Right ventricle myocardium (tissue), 1 donor: ENCODE measurements around the gene ANGEL2.

GRCh38 chr1:212683082-212683799 is 16.4 kb downstream of the BATF3 start:
- PRO-cap, 2 experiments: no peak in any of the 2 experiments

- PRO-cap, 2 experiments: no peak in any of the 2 experiments
Measured at GRCh38 chr1:212951323-212951527, 884 bp downstream of the VASH2 start.

DNA sequence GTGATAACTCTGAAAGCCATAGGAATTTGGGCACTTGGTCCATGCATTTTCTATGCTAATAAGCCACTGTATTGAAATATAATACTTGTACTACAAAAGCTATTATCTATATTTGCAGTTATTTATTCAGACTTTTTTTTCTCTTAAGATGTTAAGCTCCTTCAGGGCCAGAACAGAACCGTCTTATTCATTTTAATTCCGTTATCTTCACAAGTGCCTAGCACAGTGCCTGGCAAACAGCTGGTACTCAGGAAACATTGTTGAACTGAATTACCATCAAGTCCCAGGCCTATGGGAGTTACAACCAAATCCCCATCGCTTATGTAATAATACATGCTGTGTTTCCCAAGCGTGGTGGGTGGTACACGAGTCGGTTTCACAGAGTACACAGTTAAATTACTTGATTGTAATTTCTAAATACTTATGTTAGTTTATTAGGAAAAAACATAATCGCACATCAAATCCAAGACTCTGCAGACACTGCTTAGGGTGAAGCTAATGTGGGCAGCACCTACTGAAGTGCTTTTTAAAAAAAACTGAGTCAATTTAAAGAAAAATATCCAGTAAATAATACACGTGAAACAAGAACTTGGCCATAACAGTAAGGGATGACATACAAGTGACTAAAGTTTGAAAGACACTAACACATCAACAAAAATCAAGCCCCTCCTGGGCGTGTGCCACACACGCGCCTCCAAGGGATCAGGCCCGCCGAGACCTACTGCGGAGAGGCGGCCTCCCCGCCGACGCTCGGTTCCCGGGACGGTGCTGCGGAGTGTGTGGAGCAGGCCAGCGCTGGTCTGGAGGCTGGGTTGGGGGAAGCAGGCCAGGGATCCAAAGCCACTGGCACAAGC is 936 bp downstream of the ANGEL2 start:
- PRO-cap, 2 experiments: no peak in any of the 2 experiments

DNA sequence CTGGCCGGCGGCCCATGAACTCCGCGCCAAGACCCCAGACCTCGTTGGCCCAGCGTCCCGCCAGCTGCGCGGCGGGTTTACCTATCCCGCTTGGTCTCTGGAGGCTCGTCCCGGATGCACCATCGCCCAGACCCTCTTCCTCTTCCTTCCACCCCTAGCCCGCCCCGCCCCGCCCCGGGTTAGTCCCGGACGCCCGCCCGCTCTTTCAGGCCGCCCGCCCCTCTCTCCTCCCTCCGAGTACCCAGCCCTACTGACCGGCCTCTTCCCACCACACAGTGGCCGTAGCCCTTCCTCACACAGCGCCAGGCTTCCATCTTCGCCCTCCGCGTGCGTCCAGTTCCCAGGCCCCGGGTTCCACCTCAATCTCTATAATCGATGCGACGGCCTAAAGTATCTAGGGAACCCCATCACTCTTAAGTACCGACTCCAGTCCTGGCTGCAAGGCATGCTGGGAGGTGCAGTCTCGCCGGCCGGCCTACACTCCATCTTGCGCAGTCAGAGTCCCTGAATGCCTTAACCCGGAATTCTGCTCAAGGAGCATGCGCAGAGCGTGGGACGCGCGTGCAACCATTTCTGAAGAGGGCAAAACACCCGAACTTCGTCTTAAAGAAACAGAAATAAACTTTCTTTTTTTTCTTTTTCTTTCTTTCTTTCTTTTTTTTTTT is at the start of gene ANGEL2:
ANGEL2 (minus strand) TSS at position 510 of the 665 bp plus-strand sequence.
- PRO-cap, 2 experiments: peak in 2 of 2 experiments; most common plus-strand start position 182 of the sequence (in 1); most common minus-strand start position 99 of the sequence (in 2)

GRCh38 chr1:213326786-213327271 is 275.8 kb downstream of the RPS6KC1 start:
- PRO-cap, 2 experiments: no peak in any of the 2 experiments

DNA sequence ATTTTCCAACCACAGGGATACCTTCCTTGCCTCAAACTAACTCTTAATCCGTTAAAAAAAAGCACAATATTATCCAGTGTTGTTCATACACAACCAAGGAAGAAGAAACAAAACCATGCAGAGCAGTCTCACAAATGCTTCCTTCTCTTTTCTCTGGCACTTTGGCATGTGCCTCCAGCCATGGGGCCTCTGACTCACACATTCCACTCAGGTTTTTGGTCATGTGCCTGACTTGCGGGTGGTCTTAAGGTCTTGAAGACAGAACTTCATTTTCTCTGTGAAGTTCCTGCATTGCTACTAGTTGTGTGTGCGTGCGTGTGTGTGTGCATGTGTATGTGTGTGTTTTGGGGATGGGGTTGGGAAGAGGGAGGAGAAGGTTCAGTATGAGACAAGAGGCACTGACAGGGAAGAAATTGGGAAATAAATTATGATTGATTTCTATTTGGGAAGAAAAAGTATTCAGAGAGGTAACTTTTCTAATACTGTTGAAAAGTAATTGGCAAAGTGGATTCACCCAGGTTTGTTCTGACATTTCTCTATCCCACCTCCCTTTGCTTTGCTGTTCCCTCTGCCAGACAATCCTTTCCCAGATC is 276.3 kb downstream of the RPS6KC1 start:
- PRO-cap, 2 experiments: no peak in any of the 2 experiments

DNA sequence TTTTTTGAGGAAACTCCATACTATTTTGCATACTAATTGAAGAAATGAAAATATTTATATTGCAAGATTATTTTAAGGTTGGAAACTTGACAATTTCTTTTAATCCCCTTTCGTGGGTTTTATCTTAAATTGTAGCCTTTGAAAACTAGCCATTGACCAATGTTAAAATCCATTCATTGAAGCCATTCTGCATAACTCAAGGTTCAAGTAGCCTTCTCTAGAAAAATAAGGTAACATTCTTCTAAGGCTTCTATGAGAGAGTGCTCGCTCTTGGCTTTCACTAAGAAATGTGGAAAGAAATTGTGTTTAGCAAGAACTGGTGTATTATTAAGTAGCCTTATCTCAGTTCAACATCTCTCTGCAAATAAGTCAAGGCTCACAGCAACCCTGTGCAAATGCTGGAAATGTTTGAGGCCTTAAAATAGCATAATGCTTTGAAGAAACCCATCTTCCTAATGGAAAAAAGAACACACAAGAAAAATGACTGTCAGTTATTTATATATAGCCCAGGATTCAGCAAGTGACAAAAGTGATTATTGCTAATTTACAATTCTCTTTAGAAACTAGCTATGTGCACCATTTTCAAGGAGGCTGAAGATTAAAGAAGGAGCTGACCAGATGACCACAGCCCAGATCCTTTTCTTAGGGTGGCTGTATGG is 254.1 kb upstream of the PROX1 start:
- PRO-cap, 2 experiments: no peak in any of the 2 experiments

DNA sequence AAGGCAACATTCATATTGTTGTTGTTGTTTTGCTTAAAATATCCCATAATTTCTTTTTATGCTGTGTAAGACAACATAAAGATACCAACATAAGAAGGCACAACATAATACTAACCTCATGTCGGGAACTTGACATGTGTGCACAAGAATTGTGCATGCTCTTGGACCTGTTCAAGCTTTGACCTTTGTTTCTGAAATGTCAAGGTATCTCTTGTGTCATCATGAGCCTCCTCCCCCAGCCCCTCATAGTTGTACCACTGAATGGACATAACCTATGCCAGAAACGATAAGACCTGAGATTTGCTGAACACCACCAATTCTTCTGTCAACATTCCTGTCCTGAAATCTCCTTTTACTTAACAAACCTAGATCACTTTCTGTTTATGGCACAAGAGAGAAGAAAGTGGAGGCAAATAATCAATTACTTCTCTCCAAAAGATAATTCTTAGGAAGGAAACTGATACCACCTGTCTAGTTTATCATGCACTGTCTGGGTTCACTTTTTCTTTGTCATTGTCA is 29.4 kb upstream of the PROX1 start:
- PRO-cap, 2 experiments: no peak in any of the 2 experiments

GRCh38 chr1:213977452-213977972 is 10.3 kb upstream of the PROX1 start:
- PRO-cap, 2 experiments: no peak in any of the 2 experiments

DNA sequence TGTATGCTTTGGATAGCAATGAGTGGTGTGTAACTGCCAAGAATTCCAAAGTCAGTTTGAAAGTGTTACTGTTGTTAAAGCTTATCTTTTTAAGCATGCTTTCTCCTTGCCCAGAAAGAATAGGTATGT is 2.8 kb downstream of the PROX1 start:
- PRO-cap, 2 experiments: no peak in any of the 2 experiments

- PRO-cap, 2 experiments: peak in 1 of 2 experiments; most common plus-strand start chr1:214015026 (in 1); most common minus-strand start chr1:214014893 (in 1)
Measured at GRCh38 chr1:214014718-214015203, 27.0 kb downstream of the PROX1 start.

- PRO-cap, 2 experiments: no peak in any of the 2 experiments
Measured at GRCh38 chr1:214187120-214187727, 93.7 kb upstream of the SMYD2 start.

DNA sequence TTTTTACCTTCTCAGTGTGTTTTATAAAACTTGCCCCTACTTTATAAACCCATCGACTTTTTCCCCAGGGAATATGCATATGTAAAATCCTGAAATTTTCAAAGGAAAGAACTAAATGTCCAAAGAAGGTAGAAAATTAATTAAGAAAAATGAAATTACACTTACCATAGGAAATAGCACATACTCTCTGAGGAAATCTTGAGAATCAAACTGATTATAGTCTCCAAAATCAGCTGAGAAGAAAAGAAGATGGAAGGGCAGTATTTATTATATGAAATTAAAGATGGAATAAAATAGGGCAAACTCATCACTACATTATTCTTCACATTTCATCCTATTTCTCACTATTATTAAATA is 130.5 kb downstream of the SMYD2 start:
- PRO-cap, 2 experiments: no peak in any of the 2 experiments

DNA sequence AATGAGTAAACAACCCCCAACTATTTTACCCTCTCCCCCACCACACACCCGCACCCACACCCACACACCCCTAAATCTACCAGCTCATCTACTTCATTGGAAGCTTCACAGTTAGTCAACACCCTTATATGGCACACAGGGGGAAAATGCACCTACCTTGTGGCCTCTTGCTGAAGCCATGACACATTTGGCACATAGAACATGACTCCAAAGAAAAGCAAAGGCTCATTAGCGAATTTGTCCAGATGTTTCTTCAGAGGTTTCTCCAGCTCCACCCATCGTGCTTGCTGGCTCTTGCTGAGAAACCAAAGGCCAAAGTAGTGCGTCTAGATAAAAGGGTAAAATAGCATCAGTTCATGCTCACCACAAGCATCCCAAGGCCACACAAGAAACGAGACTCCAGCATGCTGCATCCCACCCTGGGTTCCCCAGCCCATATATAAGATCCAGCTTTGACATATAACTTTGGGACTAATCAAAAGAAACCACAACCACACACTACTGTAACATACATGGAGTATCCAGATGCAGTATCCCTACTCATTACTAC is 99.7 kb downstream of the PTPN14 start:
- PRO-cap, 2 experiments: no peak in any of the 2 experiments

GRCh38 chr1:214505162-214505474 is 46.3 kb downstream of the PTPN14 start:
- PRO-cap, 2 experiments: no peak in any of the 2 experiments

GRCh38 chr1:214514513-214515124 is 36.8 kb downstream of the PTPN14 start:
- PRO-cap, 2 experiments: no peak in any of the 2 experiments

GRCh38 chr1:215083793-215084194 is 1.3 kb downstream of the KCNK2 start:
- PRO-cap, 2 experiments: no peak in any of the 2 experiments

DNA sequence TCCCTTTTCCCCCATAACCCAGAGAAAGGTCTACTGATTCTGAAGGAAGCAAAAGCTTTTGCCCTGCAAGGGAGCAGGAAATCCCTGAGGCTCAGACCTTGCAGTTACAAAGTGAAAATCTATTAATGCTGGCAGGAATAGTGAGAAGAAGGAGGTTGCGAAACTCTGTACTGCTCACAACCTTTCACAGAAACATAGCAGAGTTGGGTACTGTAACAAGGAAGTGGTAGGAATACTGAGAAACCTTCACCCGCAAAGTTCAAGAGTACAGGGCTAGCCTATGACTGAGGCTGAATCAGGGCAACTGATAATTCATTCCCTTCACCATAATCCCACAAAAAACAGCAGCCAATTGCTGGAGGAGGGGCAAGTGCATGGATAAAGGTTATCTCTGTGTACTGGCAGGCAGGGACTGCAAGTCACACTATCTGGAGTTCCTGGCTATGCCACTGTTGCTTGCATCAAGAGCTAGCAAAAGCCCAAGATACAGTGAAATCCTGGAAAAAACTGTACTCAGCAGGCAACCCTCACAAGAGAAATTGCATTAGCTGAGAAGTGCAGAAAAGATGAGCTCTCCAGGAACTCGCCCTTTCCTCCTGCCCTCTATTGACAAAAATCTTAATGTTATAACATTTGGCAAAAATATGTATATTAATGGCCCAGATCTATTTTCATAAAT is 23.8 kb upstream of the KCTD3 start:
- PRO-cap, 2 experiments: no peak in any of the 2 experiments

DNA sequence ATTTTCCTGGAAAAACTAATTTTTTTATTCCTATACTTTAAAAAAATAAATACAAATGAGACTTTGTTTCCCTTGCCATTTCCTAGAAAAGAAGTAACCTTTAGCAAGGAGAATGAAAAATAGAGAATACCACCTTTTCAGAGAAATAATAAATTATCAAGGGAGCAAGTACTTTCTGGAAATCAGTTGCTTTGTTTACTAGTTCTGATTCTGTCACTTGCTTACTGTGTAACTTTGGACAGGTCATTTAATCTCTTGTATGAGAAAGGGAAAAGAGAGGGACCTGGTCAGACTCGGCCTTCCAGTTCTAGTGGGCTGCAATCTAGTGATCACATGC is 34.1 kb downstream of the KCTD3 start:
- PRO-cap, 2 experiments: no peak in any of the 2 experiments

DNA sequence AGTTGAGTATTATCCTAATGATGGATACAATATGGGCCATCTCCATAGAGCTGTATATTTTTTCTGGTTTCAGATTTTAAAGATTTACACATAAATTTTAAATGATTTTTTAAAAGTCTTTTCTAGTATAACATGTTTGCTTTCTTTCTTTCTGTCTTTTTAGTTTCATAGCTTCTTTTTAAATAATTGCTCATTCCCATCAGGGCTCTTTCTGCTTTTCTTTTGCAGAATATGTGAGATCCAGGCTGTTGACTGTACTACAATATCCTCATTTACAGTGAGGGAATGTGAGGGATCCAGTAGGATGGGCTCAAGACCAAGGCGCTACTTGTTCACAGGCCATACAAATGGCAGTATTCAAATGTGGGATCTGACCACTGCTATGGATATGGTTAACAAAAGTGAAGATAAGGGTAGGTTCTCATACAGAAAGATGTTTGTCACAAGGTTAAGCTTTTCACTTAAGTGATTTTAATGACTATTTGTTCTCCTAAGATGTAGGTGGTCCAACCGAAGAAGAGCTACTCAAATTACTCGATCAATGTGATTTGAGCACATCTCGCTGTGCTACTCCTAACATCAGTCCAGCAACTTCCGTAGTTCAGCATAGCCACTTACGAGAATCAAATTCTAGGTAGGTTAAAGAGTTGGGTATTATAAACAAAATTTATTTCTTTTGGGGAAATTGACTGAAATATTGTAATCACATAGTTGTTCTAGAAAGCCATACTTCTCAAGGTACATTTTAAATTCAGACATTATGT is 51.7 kb downstream of the KCTD3 start:
- PRO-cap, 2 experiments: no peak in any of the 2 experiments